Sciatic nerve (tissue), 1 donor: ENCODE measurements around the gene ZNF792.

DNA sequence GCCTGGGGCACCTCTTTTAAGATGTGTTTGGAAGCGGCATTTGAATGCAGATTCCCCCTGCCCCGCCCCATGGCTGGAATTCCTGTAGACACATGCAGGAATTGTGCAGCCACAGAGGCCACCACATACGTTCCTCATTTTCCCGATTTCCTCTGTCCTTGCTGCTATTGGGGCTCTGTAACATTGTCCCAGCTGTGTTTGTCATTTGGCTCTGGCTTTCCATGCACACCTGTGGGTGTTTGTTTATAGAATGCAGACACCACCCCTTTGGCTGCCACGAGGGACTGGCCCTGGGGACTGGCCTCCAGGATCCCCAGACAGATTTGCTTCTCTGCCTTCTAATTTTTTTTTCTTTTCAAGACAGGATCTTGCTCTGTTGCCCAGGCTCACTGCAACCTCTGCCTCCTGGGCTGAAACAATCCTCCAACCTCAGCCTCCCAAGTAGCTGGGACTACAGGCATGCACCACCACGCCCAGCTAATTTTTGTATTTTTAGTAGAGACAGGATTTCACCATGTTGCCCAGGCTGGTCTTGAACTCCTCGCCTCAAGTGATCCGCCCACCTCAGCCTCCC is 16.2 kb downstream of the CEBPA start:
- PRO-cap, result no peak

- PRO-cap, result no peak
These were observed 32.3 kb downstream of the CEBPG start for GRCh38 chr19:33405824-33406200.

DNA sequence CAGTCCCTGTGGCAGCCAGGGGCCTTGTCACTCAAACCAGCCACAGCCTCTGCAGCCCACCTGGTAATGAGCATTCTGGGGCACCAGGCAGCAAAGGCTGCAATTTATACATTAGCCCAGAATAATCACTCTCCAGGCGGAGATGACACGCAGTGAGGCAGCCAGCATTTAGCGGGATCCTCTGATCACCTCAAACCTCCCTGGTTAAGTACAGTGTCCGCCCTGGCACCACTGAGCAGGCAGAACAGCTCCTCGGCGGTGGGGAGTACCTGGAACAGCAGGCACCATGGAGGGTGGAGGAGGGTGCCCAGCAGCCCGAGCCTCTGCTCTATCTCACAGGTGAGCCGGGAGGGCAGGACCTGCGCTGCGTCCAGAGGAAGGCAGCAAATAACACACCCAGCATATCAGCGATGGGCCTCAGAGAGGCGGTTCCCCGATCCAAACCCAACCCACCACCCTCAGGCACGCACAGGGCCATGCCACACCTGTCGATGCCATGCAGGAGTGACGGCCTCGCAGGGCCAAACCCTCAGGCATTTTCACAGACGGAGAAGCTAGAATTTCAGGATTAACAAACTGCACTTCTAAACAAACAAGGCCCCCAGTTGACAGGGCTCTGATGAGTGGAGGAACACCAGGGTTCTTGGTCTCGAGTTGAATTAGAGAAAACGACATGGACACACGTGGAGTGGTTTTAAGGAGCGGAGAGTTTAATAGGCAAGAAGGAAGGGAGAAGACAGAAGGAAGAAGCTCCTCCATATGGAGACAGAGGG is 11.8 kb downstream of the PEPD start:
- PRO-cap, result no peak

DNA sequence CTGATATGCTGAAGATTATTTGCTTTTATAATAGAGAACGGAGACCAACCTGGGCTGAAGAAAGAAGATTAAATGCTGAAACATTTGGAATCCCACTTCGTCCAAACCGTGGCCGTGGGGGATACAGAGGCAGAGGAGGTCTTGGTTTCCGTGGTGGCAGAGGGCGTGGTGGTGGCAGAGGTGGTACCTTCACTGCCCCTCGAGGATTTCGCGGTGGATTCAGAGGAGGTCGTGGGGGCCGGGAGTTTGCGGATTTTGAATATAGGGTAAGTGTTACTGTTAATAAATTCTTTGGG is 32.9 kb upstream of the GARRE1 start:
- PRO-cap, result no peak

DNA sequence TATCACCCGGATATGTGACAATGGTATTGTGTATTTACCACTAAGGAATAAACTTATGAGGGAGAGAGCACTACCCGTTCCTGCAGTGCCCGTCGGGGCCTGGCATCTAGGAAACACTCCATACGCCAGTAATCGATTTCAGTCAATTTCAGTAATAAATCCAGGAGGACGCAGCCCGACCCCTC is 317 bp upstream of the GARRE1 start:
- PRO-cap, result bidirectional peak, plus-strand start at position 85 of the sequence, minus-strand start outside the sequence

DNA sequence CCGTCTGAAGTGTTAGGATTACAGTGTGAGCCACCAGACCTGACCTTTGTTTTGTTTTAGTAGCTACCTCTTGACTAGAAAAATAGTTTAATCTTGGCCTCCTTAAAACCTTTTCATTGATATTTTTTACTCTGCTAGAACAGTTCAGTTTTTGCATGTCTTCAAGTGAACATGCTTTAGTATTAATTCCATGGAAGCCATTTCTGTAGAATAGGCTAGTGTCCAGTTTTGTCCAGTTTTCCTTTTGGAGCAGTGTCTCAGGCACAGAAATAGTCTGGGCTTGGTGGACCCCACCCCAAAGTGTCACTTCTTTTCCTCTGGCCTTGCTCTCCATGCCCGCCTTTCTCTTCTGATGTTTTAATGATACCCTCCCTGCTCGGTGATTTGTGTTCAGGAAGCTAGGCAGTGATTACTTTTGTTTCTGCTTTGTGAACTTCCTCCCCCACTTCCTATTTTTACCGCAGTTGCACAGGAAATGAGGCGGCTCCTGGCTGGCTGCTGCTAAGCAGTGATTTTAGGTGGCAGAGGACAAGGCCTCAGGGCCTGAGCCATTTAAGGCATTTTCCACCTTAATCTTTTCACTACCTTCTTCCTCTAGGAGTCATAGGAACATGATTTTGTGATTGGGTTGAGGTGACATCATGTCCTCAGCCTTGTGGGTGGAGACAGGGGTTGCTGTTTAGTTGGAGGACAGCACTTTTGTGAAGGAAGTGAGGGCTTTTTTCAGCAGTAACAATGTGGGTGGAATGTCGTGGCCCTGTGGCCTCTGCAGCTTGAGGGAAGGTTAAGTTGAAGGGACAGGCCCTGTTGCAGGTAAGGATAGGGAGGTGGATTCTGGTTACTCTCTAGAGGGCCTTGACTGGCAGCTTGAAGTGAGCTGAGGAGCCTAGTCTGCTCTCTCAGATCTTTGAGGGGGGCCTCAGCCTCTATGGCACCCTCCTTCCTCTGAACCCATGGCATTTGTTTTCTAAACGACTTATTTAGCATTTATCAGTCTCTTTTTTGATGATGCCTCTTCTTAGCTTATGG is 15.6 kb downstream of the GARRE1 start:
- PRO-cap, result bidirectional peak, plus-strand start at position 517 of the sequence, minus-strand start at position 349 of the sequence

GRCh38 chr19:34337022-34337719 is 27.8 kb upstream of the GPI start:
- PRO-cap, result no peak

DNA sequence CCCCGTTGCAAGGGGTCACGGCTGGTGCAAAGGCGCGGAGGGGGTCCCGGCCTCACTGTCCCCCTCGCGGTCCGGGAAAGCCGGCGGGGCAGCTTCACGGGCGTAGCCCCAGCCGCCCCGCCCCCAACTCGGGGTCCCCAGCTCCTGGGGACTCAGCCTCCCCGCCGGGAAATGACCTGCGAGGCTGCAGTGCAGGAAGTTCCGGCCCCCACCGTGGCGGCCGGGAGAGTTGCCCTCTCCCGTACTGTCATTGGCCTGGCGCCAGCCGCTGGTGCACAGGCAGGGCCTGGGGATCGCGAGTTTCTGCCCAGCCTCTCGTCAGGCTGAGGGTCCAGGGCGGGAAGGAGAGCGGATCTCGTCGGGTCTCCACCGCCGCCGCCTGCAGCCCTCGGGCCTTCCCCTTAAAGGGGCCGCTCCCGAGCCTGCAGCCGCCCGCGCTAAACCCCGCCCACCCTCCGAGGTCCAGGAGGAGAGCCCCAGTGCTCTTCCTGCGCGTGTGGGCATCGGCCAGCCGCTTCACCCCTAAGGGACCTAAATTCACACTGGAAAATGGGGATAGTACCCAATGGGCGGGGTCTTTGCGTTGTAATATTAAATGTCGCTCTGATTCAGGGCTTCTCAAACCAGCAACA is at the start of gene ZNF792:
Gene ZNF792, minus strand, starts transcription at position 344 of the 632 bp plus-strand sequence.
- PRO-cap, result bidirectional peak, plus-strand start at position 250 of the sequence, minus-strand start at position 390 of the sequence

DNA sequence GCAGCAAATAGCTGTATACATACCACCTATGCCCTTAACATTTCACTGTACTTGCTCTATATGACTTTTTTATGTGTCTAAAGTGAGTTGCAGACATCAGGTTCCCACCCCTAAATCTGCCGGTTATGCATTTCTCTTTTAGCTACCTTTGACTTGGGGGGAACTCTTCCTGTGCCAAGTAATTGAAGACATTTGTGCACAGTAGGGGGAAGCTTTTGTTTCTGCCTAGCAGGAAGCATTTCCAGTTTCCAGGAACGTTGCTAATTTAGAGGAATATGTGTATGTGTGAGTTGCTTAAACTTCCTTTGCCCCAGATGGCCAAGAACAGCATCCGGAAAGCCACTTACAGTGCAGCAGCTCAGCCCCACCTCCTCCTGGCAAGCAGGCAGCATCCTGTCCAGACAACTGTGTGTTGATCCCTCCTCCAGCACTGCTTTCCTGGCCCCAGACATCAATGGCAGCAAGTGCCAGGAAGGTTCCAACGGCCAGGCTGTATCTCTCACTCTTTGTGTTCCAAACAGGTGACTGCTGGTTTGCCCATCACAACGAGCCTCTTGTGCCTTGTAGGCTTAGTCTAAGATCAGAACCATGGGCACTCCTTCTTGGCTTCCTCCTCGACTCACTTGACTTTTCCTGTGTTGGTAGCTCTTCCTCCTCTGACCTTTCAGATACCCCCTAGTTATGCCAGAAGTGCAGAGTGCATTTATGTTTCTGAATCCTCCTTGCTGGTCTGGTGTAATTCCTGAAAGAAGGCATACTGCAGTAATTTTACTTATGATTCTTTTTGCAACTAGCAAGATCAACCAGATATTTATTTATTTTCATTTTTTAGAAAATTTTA is 14.6 kb upstream of the GRAMD1A start:
- PRO-cap, result no peak

GRCh38 chr19:34994468-34994889 is 5.6 kb upstream of the GRAMD1A start:
- PRO-cap, result no peak

GRCh38 chr19:35005585-35006057 is 5.5 kb downstream of the GRAMD1A start:
- PRO-cap, result no peak

DNA sequence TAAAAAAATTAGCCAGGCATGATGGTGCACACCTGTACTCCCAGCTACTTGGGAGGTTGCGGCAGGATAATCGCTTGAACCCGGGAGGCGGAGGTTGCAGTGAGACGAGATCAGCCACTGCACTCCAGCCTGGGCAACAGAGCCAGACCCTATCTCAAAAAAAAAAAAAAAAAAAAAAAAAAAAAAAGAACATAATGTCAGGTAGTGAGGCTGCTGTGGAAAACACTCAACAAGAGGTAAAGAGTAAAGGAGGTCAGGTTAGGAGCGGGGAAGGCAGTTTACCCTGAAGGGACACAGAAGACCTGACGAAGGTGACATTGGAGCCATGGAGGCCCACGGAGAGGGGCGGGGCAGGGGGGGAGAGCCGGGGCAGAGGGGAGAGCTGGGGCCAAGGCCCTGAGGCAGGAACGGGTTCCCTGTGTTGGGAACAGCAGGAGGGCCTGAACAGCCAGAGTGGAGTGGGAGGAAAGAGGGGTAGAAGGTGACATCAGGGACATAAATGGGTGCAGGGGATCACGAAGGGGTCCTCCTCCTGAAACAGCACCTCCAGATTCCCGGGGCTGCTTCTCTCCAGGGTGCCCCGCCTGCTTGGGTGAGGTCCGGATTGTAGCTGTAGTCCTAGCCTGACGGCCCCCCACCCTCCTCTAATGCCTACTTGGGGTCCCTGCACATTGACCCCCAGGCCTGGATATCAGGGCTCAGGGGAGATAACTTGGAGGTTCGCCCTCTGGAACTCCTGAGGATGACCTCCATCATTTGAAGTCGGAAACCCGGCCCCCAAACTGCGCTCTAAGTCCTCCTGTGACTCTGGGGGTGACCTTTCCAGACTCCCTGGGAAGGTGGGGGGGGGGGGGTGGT is 654 bp upstream of the SCN1B start:
- PRO-cap, result no peak

DNA sequence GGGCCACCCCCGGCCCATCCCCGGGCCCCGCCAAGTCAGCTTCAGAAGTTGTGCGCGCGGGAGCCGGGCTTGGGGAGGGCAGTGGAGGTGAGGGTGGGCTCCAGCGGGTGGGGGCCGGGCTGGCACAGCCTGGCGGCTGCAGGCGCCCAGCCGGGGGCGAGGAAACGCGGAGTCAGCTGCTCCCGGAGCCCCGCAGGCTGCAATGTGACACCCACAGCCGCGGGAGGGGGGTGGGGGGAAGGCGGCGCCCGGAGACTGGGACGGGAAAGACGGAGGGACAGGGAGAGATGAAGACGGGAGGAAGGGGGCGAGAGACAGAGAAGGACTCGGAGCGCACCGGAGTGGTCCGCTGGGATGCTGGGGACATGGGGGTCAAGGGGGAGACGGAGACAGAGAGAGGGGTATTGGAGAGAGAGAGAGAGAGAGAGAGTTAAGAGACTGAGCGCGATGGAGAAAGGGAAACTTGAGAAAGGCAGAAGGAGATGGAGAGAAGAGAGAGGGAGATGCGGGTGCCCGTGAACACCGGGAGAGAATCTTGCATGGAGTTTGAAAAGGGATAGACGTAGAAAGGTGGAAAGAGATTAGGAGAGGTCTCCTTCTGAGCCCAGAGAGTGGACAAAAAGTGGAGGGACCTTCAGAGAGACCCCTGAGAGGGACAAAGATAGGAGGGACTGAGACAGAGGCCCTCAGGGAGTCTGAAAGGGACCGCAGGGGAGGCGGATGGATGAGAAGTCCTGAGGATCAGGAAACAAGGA is 862 bp downstream of the SCN1B start:
- PRO-cap, result bidirectional peak, plus-strand start at position 290 of the sequence, minus-strand start at position 199 of the sequence

DNA sequence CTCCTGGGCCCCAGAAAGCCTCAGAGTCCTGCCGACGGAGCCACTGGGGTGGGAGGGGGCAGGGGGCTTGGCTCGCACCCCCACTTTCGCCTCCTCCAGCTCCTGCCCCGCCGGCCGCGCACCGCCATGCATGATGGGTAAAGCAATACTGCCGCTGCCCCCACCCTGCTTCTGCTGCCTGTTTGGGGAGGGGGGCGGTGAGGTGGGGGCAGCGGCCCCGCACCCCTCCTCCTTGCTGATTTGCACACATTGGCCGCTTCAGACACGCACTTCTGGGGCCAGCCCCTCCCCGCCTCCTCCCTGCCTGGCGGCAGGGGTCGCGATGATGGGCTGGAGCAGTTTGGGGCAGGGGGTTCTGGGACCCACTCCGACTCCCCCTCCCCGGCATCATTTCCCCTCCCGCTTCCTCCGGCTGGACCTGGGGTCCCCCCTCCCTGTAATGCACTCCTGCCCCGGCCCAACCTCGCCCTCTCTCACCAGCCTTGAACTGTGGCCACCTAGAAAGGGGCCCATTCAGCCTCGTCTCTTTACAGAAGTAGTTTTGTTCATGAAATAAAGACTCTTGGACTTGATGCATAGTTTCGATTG is 1.5 kb upstream of the HPN start:
- PRO-cap, result no peak

DNA sequence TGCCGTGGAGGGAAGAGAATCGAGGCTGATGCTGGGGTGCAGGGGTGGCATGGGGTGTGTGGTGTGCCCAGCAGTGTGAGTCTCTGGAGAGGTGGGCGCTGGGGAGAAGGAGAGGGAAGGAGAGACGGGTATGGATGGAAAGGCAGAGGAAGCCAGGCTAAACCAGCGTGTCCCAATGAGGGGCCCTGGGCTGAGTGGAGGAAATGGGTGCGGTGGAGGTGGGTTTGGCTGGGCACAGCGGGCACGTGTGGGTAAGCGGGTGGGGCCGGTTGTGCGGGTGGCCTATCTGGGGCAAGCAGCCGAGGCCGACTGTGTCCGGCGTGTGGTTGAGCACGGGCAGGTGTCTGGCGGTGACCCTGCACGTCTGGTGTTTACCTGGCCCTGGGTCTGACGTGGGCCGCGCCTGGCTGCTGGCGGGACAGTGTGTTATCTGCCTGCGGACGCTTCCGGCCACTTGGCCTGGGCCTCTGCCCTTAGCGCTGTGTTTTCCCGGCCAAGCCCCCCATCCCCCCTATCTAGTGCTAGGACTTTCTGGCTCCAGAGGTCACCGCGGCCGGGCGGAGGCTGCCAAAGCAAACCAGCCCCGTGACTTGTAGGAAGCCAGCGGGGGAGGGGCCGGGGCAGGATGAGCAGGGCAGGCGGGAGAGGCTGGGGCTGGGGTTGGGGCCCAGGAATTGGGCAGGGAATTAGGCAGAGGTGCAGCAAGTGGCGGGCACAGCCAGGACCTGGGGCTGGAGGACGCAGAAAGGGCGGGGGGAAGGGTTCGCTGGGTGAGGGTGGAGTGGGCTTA is 687 bp upstream of the HPN start:
- PRO-cap, result bidirectional peak, plus-strand start at position 312 of the sequence, minus-strand start at position 346 of the sequence; bidirectional peak, plus-strand start at position 663 of the sequence, minus-strand start at position 461 of the sequence

DNA sequence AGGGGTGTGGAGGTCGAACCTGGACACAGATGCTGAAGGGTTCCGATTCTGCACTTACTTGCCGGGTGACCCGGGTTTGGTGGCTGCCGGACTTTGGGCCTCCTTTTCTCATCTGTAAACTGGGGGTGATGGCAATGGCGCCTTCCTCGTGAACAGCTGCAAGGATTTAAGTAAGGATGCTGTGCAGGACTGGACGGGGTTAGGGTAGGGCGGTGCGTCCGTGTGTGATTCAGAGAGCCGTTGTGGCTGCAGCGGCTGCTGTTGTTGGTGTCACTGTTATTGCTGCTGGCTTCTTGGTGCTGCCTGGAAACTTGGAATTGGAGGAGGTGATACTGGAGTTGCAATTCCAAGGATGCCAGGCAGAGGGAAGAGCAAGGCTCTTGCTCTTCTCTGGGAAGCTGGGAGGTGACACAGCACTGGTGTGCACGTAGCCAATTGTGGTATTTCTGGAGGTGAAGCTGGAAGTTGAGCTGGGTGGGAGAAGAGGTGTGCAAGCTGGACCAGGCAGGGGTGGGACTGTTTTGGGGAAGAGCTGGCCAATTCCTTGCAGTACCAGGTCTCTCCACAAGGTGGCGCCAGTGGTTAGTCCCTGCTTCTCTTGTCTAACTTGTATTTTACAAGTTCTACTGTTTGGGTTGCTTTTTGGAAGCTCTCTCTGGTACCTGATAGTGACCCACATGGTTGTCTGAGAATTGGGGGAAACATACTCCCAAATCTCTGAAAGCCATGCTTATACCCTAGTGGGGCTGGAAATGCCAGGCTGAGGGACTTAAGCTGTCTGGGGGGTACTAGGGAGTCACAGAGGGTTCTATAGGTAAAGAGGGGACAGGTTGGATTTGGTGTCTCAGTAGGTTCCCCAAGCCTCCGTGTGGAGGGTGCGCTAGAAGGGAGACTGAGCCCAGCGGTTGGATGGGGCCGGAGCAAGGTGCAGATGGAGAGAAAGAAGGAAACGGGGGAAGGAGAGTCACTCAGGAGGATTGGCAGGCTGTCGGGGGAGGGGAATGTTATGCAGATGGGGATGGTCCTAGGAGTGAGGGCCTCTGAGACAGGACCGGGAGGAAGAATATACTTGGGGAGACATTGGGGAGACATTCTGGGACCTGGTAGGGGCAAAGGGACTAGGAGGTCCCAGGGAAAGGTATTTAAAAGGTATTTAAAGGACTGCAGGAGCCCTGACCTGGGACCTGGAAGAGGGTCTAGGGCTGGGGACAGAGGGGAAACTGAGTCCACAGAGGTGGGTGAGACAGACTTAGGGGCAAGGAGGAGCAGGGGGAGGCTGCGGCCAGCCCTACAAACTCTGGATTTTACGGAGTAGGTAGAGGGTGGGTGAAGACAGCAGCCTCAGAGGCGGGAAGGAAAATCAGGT is 2.9 kb downstream of the HPN start:
- PRO-cap, result no peak

GRCh38 chr19:35060305-35061072 is 19.0 kb downstream of the HPN start:
- PRO-cap, result no peak

GRCh38 chr19:35066306-35066697 is 24.8 kb downstream of the HPN start:
- PRO-cap, result no peak

- PRO-cap, result bidirectional peak, plus-strand start at chr19:35123876, minus-strand start at chr19:35123671
These were observed 7.9 kb downstream of the FXYD3 start for GRCh38 chr19:35123313-35124042.

- PRO-cap, result no peak
These were observed 1.5 kb upstream of the FXYD1 start for GRCh38 chr19:35136734-35137845.